ENCODE data around the gene UNC79.

DNA sequence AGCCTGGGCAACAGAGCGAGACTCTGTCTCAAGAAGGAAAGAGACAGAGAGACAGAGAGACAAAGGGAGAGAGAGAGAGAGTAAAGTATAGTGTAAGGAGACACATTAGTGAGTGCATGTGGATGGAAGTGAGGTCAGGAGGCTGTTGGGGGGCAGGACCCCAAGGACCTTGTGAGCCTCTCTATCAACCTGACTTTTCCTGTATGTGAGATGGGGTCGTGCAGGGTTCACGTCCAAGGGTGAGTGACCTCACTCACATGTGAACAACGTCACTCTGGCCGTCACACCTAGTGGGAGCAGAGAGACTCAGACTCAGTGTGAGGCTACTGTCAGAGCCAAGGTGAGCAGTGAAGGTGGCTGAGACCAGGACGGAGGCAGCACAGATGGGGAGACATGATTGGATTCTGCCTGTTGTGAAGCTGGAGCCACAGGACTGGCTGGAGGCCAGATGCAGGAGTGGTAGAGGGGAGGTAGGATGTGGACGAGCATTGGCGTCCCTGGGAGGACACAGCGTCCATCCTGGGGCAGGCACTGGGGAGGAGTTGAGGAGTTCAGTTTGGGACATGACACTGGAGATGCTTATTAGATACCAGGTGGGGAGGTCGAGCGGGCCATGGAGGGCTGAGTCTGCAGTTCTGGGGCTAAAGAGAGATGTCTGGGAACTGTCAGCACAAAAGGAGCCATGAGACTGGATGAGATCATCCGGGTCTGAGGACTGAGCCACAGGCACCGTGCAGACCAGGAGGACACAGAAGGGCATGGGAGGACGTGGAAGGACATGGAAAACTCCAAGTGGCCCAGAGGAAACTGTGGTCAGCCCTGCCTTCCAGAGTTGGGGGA is 92.9 kb downstream of the LGMN start:
- PRO-cap = no peak
- RAMPAGE, long total RNA, 5 experiments = no peak in any of the 5 experiments
- RRBS = no CpG with 5 or more reads among the region's 14 CpGs

DNA sequence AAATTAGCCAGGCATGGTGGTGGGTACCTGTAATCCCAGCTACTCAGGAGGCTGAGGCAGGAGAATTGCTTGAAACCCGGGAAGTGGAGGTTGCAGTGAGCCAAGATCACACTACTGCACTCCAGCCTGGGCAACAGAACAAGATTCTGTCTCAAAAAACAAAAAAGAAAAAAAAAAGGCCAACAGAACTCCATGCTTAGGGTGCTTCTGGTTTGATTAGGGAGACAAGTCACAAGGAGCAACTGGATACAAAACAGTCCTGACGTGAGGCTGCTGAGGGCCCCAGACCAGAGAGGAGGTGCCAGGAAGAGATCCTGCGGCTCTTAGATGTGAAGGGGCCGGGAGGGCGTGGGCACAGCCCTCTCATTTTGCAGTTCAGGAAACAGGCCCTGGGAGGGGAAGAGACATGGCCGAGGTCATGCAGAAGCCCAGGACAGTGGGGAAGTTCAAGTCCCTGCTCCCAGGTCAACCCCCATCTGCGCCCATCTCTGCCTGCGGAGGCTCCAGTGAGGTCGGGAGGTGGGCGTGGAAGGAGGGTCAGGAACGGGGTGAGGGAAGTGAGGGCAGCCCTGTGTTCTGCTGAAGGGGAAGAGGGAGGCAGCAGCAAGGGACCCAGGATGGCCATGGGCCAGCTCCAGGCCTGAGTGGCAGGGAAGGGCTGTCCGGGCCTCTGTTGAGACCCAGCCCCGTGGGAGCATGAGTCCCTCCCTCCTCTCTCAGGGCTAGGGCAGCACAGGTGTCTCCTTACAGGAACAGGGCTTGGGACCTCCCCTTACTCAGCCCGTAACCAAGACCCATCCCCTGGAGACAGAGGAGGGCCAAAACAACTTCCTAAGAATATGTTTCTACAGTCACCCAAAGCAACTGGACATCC is 91.0 kb downstream of the LGMN start:
- PRO-cap = bidirectional peak, plus-strand start at position 572 of the sequence, minus-strand start at position 329 of the sequence
- RAMPAGE, long total RNA, 5 experiments = no peak in any of the 5 experiments
- RRBS = no CpG with 5 or more reads among the region's 14 CpGs

DNA sequence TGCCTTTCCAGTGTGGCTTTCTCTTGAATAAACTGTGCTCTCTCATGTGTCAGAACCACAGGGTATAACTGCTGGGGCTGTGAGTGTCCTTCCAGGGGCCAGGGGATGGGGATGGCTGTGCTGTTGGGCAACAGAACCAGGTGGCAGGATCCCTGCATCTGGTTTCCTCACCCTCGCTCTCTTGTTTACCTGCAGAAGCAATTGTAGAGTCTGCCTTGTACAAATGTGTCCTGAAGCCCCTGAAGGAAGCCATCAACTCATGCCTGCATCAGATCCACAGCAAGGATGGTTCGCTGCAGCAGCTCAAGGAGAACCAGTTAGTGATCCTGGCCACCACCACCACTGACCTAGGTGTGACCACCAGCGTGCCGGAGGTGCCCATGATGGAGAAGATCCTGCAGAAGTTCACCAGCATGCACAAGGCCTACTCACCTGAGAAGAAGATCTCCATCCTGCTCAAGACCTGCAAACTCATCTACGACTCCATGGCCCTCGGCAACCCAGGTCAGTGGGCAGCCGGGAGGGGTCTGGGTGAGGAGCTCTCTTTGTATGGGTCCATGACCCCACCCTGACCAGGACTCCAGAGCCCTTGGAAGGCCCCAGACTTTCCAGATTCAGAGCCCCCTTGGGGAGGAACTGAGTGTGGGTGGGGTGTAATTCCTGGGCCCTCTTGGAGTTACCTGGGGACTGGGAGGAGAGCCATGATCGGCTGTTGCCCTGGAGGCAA is 89.3 kb downstream of the LGMN start:
- PRO-cap = no peak
- RAMPAGE, long total RNA, 5 experiments = start-site peak on the plus strand in 2 of 5 experiments, centred at positions 177 to 235 of the sequence, 7 to 13 reads per replicate
- RRBS = no CpG with 5 or more reads among the region's 8 CpGs

GRCh38 chr14:92667575-92667874 is 80.9 kb downstream of the LGMN start:
- PRO-cap = no peak
- RAMPAGE, long total RNA, 5 experiments = no peak in any of the 5 experiments

DNA sequence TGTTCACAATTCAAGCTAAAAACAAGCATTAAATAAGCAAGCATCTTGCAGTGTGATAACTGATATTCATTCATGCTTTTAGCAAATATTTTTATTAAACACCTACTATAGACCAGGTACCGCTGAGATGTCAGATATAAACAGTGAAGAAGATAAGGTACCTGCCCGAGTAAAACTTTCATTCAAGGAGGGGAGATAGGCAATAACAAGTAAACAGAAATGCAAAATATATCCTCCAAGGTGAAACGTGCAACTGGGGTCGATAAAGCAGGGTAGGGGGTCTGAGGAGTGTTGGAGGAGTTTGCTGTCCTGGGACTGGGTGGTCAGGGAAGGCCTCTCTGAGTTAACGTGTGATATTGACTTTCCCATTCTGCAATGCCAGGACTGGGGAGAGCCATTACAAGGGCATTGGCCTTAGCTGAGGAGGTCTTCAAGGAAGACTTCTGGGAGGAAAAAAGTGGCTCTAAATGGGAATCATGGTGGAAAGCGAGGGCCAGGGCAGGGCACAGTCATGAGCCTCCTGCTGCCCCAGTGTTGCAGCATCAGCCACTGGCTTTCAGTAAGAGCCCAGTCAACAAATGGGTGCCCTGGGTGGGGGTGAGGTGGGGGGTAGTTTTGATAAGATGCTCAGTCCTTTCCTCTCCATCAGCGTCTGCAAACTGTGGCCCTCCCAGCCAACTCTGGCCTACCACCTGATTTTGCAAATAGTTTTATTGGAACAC is 79.2 kb downstream of the LGMN start:
- PRO-cap = no peak
- RAMPAGE, long total RNA, 5 experiments = no peak in any of the 5 experiments
- RRBS = no CpG with 5 or more reads among the region's 7 CpGs

DNA sequence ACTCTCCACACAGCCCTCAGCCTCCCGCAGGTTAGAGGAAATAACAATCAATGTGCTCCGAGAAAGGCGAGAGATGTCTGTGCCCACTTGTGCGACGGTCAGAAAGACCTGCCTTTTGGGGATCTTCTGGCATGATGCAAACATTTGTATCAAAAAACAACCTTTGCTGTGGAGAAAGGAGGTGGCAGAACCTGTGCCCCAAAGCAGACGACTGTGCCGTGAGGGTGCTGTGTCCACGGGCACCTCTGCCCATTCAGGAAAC is 41.8 kb downstream of the LGMN start:
- PRO-cap = no peak
- RAMPAGE, long total RNA, 5 experiments = no peak in any of the 5 experiments
- RRBS = no CpG with 5 or more reads among the region's 8 CpGs

DNA sequence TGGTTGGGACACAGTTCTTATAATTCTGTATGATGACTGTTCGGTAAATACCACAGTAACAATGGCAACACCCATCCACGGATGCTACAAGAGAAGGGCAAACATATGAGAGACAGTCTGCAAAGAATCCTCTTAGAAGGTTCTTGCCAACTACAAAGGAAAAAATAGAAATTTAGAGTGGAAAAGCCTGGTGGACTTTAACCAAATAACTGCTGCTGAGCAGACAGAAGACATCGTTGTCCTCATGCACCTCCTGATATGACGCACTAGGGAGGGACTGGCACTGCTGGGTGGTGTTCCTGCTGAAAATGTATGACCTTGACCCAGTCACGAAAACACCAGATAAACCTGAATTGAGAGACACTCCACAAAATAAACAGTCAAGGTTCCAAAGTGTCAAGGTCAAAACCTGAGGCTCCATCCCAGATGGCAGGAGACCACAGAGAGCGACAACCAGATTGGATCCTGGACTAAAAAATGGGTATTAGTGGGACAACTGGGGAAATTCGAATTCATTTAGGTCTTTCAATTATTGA is 61.9 kb downstream of the CHGA start:
- PRO-cap = no peak
- RAMPAGE, long total RNA, 5 experiments = no peak in any of the 5 experiments
- RRBS = no CpG with 5 or more reads among the region's 7 CpGs

- PRO-cap = unidirectional peak, plus-strand start at chr14:93008602
- RAMPAGE, long total RNA, 5 experiments = start-site peak on the minus strand in 1 of 5 experiments, at chr14:93008596-93008828 at its widest, 5 reads per replicate
- RRBS = no CpG with 5 or more reads among the region's 11 CpGs
These were observed 85.4 kb downstream of the CHGA start for GRCh38 chr14:93008282-93008773.

- PRO-cap = no peak
- RAMPAGE, long total RNA, 5 experiments = no peak in any of the 5 experiments
- RRBS = 33% methylated on average over 1 of the region's 10 CpGs
These were observed 90.6 kb downstream of the ITPK1 start for GRCh38 chr14:93025041-93025514.

- PRO-cap = no peak
- RAMPAGE, long total RNA, 5 experiments = no peak in any of the 5 experiments
- RRBS = no CpG with 5 or more reads among the region's 11 CpGs
These were observed 76.2 kb downstream of the ITPK1 start for GRCh38 chr14:93039417-93040125.

DNA sequence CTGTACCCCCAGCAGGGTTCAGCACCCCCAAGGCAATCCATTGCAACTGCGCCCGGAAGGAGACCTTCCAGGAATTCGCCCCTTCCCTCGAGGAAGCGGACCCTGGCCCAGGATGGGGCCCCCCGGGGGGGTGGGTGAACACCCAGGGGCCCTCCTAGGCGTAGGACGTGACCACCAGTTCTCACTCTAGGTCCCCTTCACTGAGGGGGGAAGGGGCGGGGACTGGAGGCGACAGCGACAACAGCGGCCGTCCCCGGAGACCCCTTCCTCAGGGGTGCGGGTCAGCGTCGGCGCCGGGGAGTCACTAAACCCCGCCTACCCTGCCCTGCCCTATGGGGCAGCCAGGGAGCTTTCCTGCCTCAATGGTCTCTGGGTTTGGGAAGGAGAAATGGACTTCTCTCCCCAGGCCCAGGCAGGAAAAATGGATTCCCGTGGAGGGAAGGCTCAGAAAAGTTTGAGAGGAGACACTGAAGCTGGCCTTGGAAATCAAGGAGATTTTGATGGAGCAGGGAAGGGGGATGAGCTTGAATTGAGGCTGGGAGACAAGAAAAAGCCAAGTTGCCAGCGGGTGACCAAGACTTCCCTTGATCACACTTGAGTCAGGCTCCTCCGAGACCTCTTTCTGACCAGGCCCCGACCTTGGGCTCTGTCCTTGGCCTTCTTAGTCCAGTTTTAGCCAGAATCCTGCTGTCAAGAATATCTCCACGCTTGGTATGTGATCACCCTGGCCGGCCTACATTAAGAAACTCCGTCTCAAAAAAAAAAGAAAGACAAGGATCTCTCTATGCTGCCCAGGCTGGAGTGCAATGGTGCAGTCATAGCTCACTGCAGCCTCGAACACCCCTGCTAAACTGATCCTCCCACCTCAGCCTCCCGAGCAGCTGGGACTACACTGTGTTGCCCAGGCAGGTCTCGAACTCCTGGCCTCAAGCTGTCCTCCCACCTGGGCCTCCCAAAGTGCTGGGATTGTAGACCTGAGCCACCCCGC is 726 bp upstream of the ITPK1 start:
- PRO-cap = unidirectional peak, minus-strand start at position 278 of the sequence
- RAMPAGE, long total RNA, 5 experiments = no peak in any of the 5 experiments
- RRBS = under 1% methylated on average over 12 of the region's 31 CpGs

- PRO-cap = no peak
- RAMPAGE, long total RNA, 5 experiments = start-site peak on the minus strand in 1 of 5 experiments, at chr14:93240294-93240391 at its widest, 13 reads per replicate
- RRBS = no CpG with 5 or more reads among the region's 20 CpGs
These were observed 32.9 kb downstream of the UBR7 start for GRCh38 chr14:93239862-93240419.

DNA sequence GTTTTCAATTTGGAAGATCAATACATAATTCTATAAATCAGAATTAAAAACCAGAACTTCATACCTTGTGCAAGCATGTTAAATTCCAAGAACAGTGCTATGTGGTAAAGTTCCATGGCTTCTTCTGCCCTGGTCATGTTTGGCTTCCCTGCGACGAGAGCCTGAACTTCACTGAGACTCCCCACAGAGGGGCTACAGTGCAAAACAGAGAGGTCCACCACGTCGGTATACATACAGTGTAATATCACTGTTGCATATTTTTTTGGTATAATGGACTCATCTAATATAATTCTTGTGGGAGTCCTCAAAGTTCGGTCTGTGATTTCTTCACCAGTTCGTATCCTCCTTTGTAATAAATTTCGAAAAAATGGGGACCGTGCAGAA is 39.0 kb downstream of the BTBD7 start:
- PRO-cap = no peak
- RAMPAGE, long total RNA, 5 experiments = start-site peak on the minus strand in 2 of 5 experiments, centred at positions 169 to 210 of the sequence, 18 to 56 reads per replicate
- RRBS = no CpG with 5 or more reads among the region's 8 CpGs

DNA sequence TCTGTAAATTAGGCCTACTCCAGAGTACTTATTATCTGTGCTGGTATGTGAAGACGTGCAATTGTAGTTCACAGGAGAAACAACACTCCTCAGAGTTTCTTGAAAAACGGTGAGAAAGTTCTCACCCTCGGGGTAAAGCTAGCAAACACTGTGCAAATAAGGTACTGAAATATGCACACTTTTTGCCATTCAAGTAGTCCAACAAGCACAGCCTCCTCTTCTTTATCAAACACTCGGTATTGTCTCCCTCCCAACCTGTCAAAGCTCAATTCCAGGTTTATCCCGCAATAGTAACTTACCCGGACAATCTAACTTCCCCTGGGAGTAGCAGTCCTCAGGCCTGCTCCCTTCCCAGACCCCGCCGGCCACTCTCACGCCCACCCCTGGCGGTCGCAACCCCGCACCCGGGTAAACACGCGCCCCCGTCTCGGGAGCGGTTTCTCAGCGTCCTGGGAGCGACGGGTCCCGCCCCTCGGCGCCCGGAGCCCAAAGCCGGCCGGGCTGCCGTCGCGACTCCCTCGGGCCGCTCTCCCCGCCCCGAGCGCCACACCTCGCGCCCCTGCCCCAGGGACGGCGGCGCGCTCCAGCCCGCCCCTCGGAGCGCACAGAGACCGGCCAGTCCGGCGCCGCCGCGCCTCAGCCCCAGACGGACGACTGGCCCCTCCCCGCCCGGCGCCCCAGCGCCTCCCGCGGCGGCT is 682 bp downstream of the BTBD7 start:
- PRO-cap = bidirectional peak, plus-strand start at position 645 of the sequence, minus-strand start at position 531 of the sequence
- RAMPAGE, long total RNA, 5 experiments = start-site peak on the minus strand in 2 of 5 experiments, centred at positions 441 to 475 of the sequence, 5 to 11 reads per replicate
- RRBS = 2% methylated on average over 44 of the region's 59 CpGs

DNA sequence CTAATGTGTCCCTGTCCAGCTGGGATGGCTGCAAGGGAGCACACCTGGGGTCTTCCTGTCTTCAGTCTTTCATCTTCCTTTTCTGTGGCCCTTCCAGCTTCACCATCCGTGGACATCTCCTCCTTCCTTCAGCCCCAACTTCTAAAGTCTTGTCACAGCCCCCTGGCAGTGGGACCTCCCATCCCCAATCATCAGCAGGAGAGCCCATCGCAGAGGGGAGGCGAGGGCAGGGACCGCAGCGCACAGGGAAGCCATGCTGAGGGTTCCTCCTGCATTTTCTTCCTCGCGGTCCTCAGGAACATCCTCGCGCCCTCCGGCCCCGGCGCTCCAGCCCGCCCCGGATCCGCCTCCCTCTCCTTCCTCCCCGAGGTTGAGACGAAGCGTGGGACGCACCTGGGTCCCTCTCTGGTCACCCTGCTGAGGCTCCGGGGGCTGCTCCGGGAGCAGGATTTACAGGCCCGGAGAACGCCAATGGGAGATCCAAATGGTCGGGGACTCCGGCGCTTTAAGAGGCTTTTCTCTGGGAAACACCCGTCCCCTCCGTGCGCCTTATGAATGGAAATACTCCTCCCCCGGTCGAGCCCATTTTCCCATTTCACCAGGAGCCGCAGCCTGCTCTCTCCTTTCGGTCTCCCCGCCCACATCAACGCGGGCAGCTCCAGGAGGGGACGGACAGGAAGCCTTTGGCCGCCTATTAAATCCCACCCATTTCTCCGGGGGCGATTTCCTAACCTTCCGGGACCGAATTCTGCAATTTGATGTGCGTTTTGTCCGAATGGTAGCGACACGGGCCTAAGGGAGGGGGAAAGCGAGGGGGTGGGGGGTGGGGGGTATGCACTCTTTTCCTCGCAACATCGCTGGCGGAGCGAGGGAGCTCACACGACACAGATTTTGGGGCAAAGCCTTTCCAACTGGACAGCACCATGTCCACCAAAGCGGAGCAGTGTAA is at the start of gene UNC79:
Gene UNC79 (plus strand): TSS at position 833 of the 949 bp plus-strand sequence.
- PRO-cap = no peak
- RAMPAGE, long total RNA, 5 experiments = no peak in any of the 5 experiments
- RRBS = 20% methylated on average over 15 of the region's 53 CpGs

DNA sequence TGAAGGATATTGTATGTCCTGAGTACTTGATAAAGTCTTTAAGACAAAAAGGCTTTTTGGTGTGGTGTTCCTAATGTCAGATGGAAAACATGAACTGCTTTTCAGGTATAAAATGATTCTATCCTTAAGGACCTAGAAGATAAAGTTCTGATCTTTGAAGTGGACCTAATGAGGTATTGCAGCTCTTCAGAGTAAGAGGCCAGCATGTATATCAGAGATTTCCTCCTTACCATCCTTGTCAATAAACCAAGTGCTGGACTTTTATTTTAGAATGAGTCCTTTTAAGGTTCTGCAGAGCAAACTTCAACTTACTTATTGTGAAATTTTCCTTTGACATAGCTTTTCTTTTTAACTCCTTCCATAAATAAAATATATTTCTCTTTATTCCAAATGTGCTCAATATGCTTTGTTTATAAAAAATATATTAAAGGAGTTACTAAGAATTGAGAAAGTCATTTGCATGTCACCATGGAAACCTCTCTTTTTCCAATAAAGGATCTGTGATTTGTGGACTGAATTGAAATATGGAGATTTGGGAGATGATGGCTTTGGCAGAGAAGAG is 50.2 kb downstream of the UNC79 start:
- PRO-cap = no peak
- RAMPAGE, long total RNA, 5 experiments = no peak in any of the 5 experiments

GRCh38 chr14:93757072-93757608 is 31.1 kb downstream of the PRIMA1 start:
- PRO-cap = unidirectional peak, minus-strand start at chr14:93757339
- RAMPAGE, long total RNA, 5 experiments = no peak in any of the 5 experiments
- RRBS = no CpG with 5 or more reads among the region's 14 CpGs

- PRO-cap = no peak
- RAMPAGE, long total RNA, 5 experiments = no peak in any of the 5 experiments
- RRBS = 79% methylated on average over 7 of the region's 11 CpGs
These were observed 36.2 kb upstream of the PRIMA1 start for GRCh38 chr14:93824533-93824777.

GRCh38 chr14:93976951-93977547 is 679 bp upstream of the ASB2 start:
- PRO-cap = no peak
- RAMPAGE, long total RNA, 5 experiments = no peak in any of the 5 experiments
- RRBS = no CpG with 5 or more reads among the region's 5 CpGs

- PRO-cap = no peak
- RAMPAGE, long total RNA, 5 experiments = no peak in any of the 5 experiments
- RRBS = no CpG with 5 or more reads among the region's 3 CpGs
These were observed 15.4 kb upstream of the IFI27L2 start for GRCh38 chr14:94144662-94145311.

Data from stomach (tissue), 7 donors.